SJCRH30 (cell line): ENCODE measurements around a stretch of chr11.

GRCh38 chr11:35047327-35047667 lies 91.7 kb upstream of the CD44 start:
- RAMPAGE, long total RNA, result no peak

GRCh38 chr11:35087762-35088568 lies 51.0 kb upstream of the CD44 start:
- RAMPAGE, long total RNA, result no peak

GRCh38 chr11:35173586-35174438 lies 34.8 kb downstream of the CD44 start:
- RAMPAGE, long total RNA, result no peak

GRCh38 chr11:35174653-35175267 lies 35.8 kb downstream of the CD44 start:
- RAMPAGE, long total RNA, result no peak

DNA sequence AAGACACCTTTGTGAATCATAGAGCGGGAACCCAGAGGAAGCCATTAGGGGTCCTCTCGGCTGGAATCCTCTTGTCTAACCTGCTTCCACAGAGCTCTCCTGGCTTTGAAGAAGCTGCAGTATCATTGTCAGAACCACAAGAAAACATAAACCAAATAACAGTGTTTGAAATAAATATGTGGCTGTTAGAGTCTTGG lies 37.9 kb downstream of the CD44 start:
- RAMPAGE, long total RNA, result no peak

GRCh38 chr11:35177889-35178263 lies 38.9 kb downstream of the CD44 start:
- RAMPAGE, long total RNA, result no peak

- RAMPAGE, long total RNA, result no peak
Observed at GRCh38 chr11:35181319-35181776, 42.4 kb downstream of the CD44 start.

DNA sequence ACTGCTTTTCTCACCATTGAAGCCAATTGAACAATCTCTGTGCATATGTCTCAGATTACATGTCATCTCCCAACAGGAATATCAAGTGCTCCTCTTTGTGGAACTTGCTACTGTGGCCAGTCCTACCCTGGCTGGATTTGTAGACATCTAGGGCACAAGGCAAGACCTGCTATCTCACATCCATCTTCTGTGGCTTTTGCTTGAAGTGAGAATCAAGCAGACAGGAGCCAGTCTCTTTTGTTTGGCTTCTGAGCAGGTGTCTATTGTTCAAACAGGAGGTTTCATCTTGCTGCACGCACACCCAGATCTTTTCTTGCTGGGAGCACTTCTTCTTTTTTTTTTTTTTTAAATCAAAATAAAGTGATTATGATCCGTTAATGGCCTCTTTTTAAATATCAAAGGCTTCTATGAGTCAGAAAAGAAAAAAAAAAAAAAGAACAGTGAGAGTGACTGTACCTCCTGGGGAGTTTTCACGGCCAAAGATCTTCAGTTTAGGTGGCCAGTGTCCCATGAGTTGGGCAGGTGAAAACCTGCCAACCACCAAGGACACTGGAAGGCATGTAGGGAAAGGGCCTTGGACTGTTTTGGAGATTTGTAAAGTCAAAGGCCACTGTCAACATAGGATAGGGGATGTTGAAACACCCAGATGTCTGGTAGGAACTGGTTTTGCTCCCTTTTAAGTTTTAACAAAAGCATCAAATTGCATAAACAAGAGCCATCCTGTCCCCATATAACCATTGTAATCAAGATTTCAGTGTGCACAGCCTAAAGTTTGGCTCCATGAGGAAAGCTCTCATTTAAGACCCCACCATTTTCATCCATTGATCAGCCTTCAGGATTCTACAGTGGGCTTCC lies 78.2 kb downstream of the CD44 start:
- RAMPAGE, long total RNA, result no peak

DNA sequence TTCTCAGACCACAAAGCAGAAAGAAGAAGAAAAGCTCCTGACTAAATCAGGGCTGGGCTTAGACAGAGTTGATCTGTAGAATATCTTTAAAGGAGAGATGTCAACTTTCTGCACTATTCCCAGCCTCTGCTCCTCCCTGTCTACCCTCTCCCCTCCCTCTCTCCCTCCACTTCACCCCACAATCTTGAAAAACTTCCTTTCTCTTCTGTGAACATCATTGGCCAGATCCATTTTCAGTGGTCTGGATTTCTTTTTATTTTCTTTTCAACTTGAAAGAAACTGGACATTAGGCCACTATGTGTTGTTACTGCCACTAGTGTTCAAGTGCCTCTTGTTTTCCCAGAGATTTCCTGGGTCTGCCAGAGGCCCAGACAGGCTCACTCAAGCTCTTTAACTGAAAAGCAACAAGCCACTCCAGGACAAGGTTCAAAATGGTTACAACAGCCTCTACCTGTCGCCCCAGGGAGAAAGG lies 92.0 kb downstream of the CD44 start:
- RAMPAGE, long total RNA, result no peak

DNA sequence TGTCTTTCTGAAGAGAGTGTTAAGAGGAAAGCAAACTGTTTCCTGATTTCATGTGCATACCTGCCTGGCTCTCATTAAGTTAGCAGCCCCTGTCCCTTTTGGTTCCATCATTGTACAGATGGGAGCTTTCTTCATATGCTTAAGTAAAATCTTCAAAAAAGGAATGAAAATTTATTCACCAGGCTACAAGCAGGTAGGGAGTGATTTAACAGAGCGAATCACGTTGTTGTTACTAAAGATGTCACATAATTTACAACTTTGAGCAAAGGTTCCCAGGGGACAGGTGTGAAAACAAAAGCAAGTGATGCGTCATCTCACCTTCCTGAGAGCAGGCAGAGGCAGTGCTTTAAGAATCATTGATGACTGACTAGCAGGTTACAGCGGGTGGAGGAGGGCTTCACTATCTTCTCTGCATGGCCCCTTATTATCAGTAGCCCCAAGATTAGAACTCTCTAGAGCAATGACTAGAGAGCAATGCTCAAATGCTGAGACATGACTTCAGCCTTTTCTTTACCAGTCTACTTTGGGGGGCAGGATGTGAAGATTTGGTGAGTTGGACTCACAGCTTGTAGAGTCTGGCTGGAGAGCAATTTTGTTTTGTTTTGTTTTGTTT lies 85.0 kb downstream of the SLC1A2 start:
- RAMPAGE, long total RNA, result no peak

DNA sequence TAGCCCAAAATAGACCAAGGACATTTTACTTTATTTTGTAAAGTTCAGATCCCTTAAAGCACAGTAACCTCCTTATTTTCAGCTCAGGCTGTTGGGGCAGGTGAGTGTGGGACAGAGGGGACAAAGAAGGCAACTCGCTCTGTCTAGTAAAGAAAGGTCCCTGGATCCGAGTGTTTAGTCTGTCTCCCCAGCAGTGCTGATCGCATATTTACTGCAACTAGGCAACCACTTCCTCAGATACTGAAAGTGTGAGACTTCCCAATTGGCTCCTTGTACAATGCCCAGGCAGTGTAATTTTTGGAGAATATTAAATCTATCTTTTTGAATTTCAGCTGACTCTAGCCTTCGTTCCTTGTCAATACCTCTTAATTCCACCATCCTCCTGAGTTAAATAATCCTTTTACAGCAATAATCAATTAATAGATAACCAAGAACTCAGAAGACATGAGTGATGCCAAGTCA lies 138.4 kb downstream of the TRIM44 start:
- RAMPAGE, long total RNA, result no peak

GRCh38 chr11:35919526-35919693 lies 24.5 kb upstream of the LDLRAD3 start:
- RAMPAGE, long total RNA, result no peak

GRCh38 chr11:36007277-36007716 lies 63.4 kb downstream of the LDLRAD3 start:
- RAMPAGE, long total RNA, result no peak

DNA sequence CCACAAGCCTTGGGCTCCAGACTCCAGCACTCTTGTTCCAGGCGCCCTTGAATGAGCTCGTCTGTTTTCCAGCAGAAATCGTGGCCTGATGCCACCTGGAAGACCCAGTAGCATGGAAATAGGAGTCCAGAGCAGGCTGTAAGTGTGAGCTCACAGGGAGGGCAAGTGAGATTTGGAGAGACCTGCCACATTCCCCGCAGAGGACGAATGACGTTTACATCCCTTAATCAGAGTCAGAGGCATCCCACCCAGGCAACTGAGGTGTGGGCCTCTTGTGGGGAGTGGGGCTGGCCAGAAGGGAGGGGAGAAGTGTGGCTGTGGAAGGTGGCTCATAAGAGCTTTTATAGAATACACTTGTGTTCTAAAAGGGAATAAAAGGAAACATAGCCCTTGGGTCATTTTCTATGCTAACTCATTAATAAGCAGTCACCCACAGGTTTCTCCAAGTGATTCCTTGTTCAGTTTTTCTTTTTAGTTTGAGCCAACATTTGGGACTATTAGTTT lies 72.0 kb downstream of the LDLRAD3 start:
- RAMPAGE, long total RNA, result no peak

DNA sequence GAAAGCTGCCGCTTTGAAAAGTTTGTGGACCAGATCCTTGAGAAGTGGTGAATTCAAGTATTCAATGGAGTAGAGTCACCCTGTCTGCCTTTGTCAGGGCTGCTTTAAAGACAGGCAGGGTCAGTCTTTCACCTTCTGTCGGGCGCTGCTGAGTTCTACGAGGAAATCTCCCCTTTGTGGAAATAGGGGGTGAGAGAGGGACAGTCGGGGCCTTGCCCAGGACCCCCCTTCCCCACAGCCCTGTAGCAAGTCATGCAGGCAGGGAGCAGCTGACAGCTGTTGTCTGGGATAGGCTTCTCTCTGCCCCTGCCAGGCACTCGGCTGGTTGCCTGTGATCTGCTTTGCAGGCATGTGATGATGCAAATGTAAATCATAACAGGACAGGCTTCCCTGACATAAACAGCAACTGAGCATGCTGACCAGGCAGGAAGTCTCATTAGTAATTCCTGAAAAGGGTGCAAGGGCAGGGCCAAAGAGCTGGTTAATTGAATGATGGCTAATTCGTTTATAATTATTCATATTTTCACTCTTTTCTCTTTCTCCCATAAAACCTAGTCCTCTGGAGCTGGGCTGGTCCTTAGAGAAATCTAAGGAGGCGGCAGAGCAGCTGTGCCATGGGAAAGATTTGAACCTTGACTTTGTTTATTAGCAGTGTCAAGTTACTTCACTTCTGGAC lies 129.6 kb downstream of the LDLRAD3 start:
- RAMPAGE, long total RNA, result no peak

DNA sequence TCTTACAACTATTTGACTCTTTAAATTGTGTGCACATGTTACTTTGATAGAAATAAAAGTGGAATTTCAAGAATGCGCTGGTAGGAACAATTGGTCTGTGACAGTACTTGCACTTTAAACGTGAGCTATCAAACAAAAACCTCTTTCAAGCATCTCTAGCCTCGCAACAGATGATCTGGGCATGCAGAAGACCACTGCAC lies 97.2 kb downstream of the COMMD9 start:
- RAMPAGE, long total RNA, result no peak

DNA sequence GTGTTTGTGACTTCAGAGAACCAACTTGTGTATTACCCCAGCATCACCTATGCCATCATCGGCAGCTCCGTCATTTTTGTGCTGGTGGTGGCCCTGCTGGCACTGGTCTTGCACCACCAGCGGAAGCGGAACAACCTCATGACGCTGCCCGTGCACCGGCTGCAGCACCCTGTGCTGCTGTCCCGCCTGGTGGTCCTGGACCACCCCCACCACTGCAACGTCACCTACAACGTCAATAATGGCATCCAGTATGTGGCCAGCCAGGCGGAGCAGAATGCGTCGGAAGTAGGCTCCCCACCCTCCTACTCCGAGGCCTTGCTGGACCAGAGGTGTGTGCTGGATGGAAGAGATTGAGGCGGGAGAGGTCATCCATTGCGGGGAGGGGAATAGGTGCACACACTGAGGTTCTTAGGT lies 62.1 kb downstream of the COMMD9 start:
- RAMPAGE, long total RNA, result no peak

- RAMPAGE, long total RNA, result no peak
Observed at GRCh38 chr11:36345608-36345952, 49.5 kb downstream of the PRR5L start.

DNA sequence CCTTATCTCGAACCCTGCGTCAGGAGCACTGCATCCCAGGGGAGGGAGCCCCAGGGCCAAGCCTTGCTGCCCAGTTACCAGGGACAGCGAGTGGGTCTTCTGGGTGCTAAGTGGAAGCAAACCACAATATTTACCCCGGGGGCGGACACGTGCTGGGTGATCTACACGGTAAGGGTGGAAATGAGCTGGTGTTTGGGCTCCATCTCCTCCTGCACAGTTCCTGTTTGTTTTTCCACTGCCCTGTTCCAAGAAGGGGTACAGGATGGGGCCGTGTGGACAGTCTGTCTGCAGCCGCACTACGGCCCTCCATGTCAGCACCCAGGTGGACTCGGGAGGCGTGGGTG lies 133.6 kb upstream of the HSD17B12 start:
- RAMPAGE, long total RNA, result no peak

GRCh38 chr11:43736058-43736695 lies 55.6 kb downstream of the HSD17B12 start:
- RAMPAGE, long total RNA, result no peak